Daoy (cell line): ENCODE results near the genes HES3 and PER3.

GRCh38 chr1:6244074-6244328, at the start of gene HES3:
Gene HES3, plus strand, starts transcription at chr1:6244179.
- RAMPAGE, long total RNA: no peak

DNA sequence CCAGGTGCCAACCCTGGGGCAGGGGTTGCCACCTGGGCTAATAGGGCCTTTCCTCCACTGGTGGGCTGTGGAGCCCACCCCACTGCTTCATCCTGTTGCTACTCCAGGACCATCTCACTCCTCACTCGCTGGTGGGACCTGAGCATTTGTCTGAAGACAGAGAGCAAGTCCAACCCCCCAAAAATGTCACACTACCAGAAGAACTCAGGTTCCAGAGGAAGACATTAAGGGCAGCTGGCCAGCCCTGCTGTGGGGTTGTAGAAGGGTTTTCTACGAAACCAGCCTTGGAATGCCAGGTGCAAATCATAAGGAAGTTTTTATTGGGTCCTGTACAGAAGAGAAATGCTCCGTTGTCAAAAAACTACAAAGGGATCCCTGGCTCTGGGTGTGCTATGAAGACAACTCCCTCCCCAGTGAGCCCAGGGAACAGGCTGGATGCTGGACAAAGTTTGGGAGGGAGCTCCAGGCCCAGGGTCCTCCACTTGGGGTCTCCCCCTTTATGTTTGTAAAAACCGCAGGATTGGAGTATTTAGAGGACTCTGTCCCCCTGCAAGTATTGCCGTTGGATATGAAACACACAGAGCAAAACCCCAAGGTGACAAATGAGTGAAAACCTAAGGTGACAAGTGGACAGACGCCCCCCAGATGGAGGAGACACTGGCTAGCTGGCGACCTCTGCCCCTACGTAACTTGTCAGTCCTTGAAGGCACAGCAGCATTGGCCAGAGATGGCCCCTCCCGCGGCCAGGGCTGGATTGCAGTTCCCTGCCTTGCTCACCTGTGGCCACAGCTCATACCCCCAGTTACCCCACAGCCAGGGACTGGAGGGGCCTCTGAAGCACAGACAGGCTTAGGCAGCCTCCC, 3.3 kb downstream of the HES3 start:
- RAMPAGE, long total RNA: no peak

DNA sequence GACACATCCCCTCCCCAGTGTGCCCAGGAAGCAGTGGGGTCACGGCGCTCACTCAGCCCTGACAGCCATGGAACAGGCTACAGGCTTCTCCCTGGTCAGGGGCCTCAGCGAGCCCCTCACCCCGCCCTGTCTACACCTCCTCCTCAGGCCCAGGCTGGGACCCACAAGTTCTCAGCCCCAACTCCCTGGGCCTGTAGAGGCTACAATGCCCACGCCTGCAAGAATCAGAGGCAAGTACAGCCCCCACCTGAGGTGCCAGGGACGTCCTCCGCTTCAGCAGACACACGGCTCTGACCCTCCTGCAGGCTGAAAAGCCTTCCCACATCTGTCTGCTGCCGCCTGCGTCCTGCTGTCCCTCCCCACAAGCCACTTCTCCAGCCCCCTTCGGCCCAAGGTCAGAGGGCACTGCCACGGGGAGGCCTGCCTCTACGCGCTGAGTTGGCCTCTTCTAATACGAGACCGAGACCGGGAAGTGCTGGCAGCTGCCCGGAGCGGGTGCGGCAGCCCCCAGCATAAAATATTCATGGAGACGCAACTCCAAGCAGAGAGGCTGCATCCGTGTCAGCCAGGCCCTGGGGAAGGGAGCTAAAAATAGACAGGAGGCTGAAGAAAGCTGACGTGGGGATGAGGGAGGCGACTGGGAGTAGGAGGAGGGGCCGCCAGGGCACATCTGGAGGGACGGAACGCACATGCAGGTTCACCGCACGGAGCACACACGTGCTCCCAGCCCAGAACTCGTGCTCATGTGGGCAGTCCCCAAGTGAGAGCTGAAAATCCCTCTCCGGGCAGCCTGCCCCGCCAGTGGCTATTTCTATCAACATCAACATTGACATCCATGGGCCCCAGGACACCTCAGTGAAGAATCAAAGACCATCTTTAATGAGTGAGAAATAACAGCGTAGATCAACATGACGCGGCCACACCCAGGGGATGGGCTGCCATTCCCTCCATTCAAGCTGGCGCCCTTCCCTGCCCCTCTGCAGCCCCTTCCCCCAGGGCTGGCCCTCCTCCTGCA, 15.4 kb upstream of the GPR153 start:
- RAMPAGE, long total RNA: no peak

DNA sequence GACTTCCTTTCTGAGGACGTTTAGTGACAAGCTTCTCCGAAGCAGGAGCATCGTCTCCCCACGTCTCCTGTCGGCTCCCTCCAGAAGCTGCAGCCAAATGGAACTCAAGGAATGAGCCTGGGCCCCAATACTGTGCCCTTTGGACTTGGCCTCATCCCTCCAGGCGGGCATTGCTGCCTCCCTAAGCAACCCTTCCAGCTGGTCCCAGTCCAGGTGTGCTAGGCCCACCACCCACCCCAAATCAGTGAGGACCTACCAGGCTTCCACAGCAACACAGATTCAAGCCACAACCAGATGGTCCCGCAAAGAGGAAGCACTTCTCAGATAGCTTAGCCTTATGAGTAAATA, 33.0 kb downstream of the ACOT7 start:
- RAMPAGE, long total RNA: no peak

GRCh38 chr1:6412781-6413363, 6.8 kb downstream of the HES2 start:
- RAMPAGE, long total RNA: no peak

- RAMPAGE, long total RNA: no peak
These were observed 19.0 kb downstream of the TNFRSF25 start for GRCh38 chr1:6446759-6447631.

DNA sequence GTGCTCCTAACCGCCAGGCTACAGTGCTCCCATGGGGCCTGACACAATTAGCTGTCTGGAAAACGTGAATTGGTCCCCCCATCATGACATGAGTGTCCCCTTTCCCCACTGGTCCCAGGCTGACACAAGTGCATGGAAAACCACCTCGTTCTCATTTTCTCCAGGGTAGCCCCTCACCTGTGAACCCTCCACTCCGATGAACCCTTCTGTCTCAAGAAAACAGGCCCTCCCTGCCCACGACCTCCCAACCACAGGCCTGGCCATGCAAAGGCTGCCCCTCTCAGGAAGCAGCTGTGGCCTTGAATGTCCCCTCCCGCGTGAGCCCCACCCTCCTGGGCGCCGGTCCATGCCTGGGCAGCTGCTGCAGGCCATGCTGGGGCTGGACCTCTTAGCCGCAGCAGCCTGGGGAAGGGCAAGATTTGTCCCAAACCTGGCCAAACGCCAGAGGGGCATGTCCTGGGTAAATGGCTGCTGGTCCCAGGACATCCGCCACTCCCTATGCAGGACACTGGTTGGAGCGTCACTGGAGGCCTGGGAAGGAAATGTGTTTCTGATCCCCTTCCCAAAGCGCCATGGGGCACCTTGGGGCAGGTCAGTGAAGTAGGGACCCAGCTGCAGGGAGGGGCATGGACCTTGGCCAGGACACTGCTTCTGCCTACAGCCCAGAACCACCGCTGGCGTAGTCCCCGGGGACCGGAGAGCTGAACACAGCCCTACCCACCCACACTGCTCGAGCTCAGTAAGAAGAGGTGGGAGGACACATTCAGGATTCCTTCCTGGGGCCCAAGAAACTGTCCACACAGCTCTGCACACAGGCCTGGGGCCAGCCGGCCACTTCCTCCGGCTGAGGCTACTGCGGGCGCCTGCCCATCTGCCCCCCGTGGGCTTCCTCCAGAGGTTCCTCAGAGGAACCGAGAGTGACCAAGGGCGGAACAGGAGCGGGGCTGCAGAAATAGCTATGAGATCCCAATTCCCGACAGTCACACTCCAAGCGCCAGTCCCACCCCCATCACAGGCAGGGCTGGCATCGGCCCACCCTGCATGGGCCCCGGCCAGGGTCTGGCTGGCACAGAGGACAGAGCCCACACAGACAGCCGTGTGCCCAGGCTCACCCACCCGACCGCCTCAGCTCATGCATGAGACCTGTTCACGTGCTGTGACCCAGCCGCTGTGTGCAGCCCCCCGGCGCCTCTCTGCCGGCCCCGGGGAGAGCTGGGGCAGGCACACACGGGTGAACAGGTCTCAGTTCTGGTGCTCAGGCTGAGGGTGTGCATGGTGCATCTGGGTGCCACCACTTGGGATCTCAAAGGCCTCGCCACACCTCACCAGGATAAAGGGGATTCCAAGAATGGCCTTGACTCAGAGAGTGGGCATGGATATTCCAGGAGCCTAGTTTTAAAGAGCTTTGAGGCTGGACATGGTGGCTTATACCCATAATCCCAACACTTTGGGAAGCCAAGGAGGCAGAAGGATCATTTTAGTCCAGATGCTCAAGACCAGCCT, 10.8 kb upstream of the PLEKHG5 start:
- RAMPAGE, long total RNA: no peak

- RAMPAGE, long total RNA: no peak
These were observed 27.9 kb downstream of the NOL9 start for GRCh38 chr1:6526215-6527012.

DNA sequence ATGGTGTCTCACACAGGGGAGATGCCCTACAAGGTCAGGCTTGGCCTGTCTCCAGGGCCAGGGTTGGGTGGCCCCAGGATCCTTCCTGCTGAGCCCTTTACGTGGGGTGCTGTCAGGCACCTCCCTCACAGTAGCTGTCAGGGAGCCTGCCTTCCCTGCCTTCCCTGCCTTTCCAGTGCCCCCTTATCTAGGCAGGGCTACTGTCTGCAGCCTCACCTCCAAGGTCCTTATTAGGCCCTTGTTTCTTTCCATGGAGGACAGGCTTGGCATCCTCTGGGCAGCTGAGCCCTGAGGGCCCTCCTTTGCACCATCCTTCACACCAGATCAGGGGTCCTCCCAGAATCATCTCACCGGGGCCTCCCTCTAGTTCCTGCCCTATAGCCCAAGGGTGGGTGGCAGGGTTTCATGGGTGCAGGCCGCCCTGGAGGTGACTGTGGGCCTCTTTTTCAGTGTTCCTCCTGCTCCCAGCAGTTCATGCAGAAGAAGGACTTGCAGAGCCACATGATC, 7.0 kb downstream of the ZBTB48 start:
- RAMPAGE, long total RNA: no peak

DNA sequence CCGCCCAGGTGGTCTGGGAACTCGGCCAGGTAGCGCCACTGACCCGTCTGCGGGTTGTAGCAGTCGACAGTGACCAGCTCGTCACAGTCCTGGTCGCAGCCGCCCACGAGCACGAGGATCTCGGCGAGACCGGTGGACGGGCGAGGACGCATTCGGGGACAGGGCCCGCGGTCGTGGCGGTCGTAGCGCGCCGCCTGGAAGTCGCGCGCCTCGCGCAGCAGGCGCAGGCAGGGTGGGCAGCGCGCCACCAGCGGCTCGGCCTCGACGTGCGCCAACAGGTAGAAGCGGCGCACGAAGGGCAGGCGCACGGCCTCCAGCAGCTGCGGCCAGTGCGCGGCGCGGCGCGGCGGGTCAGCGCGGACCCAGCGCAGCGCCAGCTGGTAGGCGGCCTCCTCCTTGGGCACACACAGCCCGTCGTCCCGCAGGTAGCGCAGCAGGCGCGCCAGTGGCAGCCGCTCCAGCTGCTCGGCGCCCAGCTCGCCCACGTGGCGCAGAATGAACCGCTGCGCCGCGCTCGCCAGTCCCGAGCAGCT, 762 bp downstream of the KLHL21 start:
- RAMPAGE, long total RNA: no peak

DNA sequence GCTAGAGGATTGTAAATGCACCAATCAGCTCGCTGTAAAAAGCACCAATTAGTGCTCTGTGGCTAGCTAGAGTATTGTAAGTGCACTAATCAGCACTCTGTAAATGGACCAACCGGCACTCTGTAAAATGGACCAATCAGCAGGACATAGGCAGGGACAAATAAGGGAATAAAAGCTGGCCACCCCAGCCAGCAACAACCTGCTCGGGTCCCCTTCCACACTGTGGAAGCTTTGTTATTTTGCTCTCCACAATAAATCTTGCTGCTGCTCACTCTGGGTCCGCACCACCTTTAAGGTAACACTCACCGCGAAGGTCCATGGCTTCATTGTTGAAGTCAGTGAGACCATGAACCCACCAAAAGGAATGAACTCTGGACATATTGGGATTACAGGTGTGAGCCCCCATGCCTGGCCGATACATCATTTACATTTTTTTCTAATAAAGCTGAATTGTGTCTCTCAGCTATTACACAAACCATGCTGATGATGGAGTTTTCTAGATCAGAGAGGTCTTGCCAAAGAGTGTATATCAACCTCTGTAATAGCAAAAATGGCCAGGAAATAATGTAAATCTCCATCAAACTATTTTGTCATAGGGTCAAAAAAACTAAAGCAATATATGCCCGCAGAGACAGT, 38.1 kb downstream of the THAP3 start:
- RAMPAGE, long total RNA: no peak

DNA sequence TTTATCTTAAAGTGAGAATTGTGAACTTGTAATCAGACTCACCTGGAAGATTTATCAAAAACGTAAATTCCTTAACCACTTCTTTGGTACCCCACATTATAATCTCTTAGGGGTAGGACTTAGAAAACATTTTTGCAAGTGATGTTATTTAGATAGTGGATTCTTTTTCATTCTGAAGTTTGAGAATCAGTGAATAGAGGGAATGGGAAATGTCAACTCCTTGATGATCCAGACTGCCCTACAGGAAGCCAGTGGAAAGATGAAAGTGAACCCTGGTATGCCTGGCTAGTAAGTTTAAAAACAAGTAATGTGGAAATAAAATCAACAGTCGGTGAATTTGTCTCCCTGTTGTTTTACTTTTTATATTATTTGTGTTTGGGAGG, 80.9 kb downstream of the CAMTA1 start:
- RAMPAGE, long total RNA: no peak

DNA sequence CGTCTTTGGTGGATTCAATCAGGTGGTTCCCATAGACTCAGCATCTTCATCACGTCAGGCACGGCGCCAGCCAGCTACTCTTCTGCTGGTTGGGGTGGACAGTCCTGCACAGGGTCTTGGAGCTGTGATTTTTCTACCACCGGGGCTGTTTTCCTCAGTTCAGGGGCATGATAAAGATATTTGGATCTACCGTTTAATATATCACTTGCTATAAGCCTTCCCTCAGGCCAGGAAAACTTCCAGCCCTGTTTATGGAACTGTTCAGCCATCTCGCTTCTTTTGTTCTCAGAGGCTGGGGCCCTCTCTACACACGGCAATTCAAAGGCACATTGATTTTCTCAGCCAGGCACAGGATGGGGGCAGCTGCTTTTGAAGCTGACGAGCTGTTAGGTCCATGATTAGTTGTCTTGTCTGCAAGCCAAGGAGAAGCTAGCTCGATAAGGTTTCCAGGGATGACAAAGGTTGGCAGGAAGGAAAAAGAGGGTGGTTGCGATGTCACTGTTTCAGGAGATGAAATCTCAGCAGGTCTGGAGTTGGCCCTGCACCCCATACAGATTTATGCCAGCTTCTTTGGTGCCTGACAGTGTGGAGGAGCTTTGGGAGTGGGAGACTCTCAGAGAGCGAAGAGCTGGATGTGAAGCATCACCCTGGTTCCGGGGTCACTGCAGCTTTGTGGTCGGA, 467.5 kb downstream of the CAMTA1 start:
- RAMPAGE, long total RNA: no peak

DNA sequence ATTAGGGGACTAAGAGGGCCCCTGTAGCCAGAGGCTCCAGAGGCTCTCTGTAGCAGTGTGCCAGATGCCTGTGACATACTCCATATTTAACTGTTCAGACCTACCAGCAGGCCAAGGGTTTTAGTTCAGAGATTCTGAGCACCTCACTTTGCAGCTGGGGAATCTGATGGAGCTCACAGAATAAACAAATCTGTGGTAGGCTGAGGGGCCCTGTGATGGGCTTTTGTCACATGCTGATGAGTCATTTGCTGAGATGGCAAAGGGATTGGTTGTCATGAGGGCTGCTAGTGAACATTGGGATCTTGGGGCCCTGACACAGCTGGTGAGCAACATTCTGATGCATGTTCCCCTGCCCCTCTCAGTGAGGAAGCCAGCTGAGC, 482.2 kb downstream of the CAMTA1 start:
- RAMPAGE, long total RNA: no peak

GRCh38 chr1:7678701-7679099, 92.4 kb upstream of the VAMP3 start:
- RAMPAGE, long total RNA: no peak

DNA sequence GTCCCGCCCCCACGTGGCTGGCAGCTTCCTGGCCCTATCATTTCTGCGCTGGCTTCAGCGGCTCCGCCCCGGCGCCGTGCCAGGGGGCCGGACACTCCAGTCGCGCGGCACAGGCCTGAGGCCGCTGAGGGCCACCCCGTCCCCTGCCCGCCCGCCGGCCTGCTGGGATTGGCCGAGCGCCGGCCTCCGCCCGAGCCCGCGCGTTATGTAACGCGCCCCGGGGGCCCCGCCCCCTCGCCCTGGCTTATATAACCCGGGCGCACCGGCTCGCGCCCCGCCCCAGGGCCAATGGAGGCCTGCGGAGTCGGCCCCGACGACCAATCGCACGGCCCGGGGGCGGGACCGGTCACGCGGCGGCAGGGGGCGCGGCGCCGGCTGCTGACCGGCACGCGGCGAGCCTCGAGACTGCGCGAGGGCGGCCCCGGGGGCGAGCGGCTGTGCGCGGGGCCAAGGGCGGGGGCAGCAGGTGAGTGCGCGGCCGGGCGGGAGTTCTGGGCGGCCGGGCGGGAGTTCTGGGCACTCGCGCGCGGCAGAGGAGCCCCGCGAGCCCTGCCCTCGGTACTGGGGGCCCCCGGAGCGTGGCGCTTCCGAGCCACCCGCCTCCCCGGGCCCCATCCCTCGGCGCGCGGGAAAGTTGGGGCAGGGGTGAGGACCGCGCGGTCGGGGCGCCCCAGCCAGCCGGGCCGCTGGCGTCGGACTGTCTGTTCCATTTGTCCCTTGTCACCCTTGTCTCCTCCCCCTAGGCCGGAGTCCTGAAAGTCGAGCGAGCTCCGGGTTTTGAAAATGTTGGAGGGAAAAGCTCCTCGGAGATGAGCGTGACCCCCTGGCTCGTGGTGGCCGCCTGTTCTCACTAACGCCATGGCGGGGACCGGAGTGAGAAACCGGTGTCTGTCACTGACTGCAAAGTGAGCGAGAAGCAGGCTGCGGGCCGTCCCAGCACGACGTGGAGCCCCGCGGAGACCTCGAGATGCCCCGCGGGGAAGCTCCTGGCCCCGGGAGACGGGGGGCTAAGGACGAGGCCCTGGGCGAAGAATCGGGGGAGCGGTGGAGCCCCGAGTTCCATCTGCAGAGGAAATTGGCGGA, at the start of gene PER3:
PER3 (plus strand) TSS at position 381 of the 1,083 bp plus-strand sequence.
- RAMPAGE, long total RNA: no peak

GRCh38 chr1:7960065-7960652, 1.4 kb upstream of the PARK7 start:
- RAMPAGE, long total RNA: no peak

DNA sequence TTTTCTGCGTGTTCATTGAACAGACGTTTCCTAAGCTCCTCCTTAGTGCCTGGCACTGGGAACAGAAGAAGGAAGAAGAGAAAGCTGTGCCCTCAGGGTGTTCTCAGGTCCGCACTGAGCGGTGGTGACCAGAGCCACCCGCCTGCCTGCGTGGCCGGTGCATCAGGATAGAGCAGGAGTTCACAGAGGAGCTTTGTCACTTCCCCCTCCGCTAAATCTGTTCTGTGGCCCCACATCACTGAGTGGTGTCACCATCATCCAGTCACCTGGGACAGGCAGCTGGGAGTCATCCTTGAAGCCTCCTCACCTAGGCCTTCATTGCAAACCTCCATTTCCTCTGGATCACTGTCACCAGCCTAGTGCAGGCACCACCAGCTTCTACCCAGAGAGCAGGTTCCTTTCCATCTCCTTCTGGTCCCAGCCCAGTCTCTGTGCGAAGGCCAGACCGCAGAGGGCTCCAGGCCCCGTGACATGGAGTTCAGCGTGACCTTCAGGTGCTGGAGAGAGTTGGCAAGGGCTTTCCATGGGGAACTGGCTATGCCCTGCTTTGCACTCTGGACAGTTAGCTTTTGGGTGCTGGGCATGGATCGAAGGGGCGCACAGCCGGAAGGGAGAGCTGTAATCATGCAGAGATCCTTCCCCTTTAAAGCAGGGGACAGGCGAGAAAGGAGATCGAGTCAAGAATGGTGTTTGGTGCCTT, 21.8 kb downstream of the PARK7 start:
- RAMPAGE, long total RNA: no peak

GRCh38 chr1:8017533-8017999, 8.5 kb downstream of the ERRFI1 start:
- RAMPAGE, long total RNA: no peak

DNA sequence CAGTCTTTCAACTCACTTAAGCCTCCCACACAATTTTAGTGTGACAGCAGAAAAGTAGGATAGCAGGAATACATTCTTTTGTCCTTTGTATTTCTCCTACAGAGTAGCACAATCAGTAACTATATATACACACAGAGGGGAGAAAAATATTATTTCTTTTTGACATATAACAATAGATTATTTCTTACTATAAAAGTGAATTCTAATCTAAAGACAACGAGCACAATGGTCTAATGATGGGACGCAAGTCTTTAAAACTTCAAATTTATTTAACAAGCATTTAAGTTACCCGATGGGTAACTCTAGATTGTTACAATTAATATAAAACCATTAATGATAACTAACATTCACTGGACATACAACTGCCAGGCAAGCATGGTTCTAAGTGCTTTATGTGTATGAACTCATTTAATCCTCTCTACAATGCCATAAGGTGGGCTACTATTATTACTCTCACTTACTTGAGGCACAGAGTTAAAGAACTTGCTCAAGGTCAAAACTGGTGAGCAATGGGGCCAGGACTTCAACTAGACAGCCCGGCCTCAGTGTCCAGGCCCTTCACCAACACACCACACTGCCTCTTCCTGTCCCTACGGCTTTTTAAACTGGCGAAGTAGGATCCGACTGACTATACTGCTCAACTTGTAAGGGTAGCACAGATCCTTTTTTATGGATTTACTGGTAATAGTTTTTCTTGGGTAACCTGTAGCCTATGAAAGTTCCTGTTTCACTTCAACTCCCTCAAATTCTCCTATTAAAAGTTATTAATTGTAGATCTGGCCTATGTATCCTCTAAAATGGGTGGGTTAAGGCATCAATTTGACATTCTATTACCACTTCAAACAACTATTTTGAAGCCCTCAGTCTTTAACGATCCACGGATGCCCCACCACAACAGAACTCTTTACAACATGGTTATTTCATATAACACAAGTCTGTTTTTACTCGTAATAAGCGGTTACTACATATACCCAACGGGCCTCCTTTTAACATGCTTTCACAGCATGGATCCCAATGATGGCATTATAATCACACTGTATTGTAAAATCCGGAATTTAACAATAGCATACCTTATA, 4.4 kb downstream of the ERRFI1 start:
- RAMPAGE, long total RNA: no peak